Temporal lobe (tissue), 2 donors: ENCODE data around the gene RAB7A.

DNA sequence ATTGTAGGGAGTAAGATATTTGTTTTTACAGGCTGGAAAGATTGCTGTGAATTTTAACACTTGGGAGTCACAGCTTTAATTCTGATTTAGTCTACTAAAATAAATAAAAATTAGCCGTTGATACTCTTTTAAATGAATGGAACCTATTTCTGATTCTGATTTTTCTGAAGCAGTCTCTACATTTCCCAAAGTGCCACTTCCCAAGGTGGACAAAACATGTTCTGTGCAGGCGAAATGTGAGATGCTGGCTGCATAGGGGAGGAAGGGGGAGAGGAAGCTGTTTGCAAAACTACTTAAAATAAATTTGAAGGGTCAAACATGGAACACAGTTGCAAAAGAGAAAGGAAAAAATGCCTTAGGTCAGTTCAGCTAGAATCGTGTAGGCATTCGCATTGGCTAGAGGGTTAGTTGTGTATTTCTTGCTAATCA lies 25.7 kb downstream of the EEFSEC start:
- RAMPAGE, long total RNA = no peak

- RAMPAGE, long total RNA = no peak
These were observed 40.2 kb downstream of the DNAJB8 start for GRCh38 chr3:128426198-128427138.

- RAMPAGE, long total RNA = no peak
These were observed 8.6 kb downstream of the DNAJB8 start for GRCh38 chr3:128457999-128458534.

- RAMPAGE, long total RNA = no peak
These were observed 13.0 kb upstream of the DNAJB8 start for GRCh38 chr3:128479729-128480006.

DNA sequence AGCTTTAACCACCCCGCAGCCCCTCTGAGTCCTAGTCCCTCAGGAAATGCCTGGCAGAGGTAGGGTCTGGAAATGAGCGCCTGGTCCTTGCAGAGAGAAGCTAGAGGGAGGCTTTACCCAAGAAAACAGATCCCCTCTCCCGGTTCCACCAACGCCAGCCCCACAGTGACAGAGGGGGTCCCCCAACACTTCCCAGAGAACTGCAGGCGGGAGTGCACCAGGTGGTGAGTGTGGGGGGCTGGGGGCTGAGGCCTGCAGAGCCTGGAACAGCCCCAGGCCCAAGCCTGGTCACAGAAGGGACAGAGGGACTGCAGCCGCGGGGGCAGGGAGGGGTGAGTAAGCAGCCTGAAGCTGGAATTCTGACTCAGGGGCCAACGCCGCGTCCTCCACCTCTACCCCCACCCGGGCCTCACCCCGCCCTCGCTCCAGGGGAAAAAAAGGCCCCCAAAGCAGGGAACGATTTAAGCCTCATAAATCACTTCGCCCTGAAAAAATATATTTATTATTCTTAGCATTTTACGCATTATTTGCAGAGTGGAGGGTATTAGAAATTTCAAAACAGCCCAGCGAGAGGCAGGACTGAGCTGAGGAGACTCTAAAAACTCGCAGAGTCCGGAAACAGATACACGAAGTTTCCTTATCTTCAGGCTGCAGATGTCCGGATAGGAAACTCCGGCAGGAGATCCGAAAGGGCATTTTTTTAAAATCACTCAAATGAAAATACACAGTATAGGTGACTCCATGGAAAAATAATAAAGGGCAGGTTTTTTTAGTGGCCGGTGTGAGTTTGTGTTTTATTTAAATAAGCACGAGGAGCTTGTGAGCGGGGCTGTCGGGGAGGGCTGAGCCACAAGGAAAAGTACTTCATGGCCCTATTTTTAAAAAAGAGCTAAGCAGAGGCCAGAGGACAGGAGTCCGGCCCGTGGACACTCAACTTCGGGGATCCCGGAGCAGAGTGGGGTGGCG lies 10.0 kb downstream of the GATA2 start:
- RAMPAGE, long total RNA = no peak

GRCh38 chr3:128486419-128487595 lies 6.2 kb downstream of the GATA2 start:
- RAMPAGE, long total RNA = no peak

GRCh38 chr3:128489067-128489469 lies 3.9 kb downstream of the GATA2 start:
- RAMPAGE, long total RNA = no peak

DNA sequence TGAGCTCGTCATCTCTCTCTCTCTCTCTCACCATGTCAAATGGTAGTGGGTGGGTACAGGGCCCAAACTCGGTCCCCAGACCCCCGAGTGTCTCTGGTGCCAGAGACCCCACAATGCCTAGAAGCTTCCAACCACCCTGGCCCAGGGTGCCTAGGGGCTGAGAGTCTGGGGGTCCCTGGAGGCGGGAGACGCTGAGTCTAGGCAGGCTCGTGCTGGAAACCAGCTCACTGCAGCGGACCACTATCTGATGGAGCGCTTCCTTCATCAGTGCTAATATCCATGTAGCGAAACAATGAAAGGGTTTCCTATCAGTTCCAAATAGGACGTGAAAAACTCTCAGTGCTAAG lies 77.2 kb downstream of the RPN1 start:
- RAMPAGE, long total RNA = no peak

- RAMPAGE, long total RNA = no peak
These were observed at the start of gene RAB7A for GRCh38 chr3:128725886-128726542. RAB7A (plus strand) TSS chr3:128726183.

DNA sequence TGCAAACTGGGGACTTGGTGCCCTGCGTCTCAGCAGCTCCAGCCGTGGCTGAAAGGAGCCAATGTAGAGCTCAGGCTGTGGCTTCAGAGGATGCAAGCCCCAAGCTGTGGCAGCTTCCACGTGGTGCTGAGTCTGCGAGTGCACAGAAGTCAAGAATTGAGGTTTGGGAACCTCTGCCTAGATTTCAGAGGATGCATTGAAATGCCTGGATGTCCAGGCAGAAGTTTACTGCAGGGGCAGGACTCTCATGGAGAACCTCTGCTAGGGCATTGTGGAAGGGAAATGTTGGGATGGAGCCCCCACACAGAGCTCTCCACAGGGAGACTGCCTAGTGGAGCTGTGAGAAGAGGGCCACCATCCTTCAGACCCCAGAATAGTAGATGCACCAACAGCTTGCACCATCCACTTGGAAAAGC lies 24.9 kb downstream of the RAB7A start:
- RAMPAGE, long total RNA = no peak

DNA sequence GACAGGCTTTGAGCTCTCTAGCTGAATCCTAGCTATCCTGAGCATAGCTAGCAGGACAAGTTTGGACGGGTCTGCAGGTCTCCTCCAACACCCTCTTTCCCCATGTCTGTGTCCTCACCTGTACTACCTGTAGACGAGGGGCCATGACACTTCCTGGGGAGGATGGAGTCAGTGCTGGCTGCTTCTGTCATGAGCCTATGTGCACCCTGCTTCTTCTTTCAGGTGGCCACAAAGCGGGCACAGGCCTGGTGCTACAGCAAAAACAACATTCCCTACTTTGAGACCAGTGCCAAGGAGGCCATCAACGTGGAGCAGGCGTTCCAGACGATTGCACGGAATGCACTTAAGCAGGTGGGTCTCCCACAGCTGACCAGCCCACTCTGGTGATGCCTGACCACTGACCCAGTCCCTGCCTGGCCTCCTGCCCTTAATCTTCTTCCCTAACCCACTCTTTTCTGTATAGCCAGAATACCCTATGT lies 72.1 kb upstream of the ACAD9 start:
- RAMPAGE, long total RNA = no peak

DNA sequence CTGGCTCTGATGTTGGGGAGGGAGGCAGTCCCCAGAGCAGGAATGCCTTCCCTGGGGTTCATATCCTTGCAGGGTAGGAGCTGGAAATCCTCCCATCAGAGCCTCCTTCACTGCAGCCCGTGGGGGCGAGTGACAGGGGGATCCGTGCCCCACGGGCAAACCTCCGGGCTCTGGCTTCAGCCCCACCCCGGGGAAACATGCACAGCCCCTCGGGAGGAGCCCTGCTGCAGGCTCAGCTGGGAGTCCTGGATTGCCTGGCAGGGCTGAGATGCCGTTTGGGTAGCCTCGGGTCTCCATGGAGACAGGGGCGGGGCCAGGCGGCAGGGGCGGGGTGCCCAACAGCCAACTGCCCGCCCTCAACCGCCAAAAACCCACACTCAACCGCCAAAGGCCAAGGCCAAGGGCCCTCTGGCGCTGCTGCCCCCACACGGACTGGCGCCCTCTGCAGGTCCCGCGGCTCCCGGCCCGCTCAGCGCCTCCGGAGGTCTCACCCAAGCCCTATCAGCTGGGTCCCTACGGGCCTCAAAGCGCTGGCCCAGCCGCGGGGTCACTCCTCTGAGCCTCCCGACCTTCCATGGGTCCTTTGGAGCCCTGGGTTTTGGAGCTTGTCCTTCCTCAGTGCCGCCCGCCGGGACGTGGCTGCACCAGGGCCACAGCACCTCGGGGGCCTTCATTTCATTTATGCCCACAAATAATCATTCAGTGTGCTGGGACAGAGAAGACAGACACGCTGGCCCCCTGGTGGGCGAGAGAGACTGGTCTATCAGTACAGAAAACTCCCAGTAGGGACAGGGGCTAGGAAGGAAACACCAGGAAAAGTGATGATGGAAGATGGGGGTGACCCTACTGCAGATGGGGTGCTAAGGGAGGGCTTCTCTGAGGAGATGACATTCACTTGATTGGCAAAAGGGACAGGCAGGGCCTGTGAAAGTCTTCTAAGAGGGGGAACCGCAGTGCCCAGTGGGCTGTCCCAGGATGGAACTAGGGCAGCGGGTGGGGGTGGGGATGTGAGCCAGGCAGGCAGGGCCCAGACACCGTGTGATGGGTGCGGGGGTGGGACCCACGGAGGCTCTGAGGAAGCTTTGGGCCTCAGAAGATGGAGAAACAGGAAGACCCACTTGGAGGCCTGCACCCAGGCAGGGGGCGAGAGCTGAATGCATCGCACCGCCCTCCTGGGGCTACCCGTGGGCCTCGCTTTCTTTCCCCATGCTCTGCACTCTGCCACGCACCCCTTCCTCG lies 33.4 kb upstream of the ACAD9 start:
- RAMPAGE, long total RNA = no peak

- RAMPAGE, long total RNA = no peak
These were observed 2.8 kb downstream of the RAB43 start for GRCh38 chr3:129118778-129119286.

DNA sequence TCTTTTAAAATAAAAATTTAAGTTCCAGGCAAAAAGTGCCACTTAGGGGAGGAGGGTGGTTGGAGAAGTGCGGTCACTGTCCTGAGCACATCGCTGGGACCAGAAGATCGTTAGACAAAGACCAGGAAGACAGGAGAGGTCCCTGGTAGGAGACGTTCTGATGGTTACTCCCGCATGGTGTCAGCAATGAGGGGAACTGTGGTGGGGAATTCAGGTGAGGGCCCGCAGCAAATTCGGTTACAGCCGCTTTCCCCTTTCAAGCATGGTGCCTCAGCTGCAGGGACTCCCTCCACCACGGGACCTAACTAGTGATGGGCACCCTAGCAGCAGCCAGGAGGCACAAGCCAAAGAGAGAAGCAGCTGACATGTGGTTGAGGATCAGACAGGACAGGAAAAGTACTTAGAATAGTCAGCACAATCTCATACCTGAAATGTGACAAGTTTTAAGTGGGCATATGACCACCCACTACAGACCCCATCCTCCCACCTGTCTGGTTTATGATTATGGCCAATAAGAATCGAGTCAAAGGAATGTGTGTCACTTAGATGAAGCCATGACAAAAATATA lies 1.1 kb upstream of the ISY1 start:
- RAMPAGE, long total RNA = no peak

DNA sequence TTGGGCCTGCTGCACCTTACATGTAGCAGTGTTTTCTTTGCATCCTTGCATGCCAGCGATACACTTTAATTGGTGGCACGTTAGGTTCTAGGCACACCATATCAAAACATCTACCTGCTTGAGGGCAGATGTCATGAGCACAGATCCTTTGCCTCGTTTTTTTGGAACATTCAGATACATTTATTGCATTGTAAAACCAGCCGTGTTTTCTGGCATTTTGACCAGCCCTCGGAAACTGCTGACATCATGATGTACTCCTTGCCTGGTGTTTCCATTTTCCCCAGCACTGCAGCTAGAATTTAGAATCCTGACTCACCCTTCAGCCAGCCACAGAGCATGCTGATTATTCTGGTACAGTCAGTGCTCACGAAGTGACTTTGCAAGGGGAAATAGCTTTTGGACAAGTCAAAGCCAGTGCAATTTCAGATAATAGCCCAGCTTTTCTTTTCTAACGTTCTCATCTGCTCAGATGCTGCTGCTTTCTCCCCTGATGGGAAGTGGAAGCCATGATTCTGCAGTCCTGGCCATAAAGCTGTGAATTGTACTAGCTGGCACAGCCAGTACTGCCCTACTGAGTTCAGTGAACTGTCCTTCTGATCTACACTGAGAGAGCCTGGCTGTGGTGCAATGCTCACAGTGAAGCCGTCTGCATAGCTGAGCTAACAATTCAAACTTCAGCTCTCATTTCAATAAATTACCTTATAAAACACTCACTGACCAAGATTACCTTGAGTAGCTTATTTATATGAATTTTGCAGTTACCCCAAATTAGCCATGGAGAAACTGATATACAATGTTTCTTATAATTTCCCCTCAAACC lies 12.1 kb upstream of the CNBP start:
- RAMPAGE, long total RNA = no peak

- RAMPAGE, long total RNA = no peak
These were observed 3.9 kb upstream of the COPG1 start for GRCh38 chr3:129245299-129246165.

DNA sequence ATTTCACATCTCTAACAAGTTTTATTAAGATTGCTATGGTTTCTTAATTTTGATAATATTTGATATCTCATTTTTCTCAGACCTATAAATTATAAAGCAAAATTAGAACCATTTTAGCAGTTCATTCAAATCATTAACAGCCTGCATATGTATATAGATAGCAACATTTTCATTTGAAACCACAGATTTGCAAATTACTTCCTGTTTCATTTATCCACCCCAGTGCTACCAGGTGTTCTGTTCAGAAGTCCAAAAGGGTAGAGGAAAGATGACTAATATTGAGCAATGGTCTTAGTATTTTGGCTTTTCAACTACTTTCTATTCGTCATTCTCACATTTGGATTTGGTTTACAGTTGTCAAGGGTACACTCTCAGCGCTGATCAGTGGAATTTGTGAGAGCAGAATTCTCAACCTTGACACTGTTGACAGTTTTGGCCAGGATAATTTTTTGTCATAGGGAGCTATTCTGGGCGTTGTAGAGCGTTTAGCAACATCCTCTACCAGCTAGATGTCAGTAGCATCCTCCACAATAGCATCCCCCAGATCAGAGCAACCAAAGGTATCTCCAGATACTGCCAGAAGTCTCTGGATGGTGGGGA lies 4.0 kb downstream of the HMCES start:
- RAMPAGE, long total RNA = no peak

- RAMPAGE, long total RNA = no peak
These were observed 31.3 kb downstream of the EFCAB12 start for GRCh38 chr3:129397230-129397459.

DNA sequence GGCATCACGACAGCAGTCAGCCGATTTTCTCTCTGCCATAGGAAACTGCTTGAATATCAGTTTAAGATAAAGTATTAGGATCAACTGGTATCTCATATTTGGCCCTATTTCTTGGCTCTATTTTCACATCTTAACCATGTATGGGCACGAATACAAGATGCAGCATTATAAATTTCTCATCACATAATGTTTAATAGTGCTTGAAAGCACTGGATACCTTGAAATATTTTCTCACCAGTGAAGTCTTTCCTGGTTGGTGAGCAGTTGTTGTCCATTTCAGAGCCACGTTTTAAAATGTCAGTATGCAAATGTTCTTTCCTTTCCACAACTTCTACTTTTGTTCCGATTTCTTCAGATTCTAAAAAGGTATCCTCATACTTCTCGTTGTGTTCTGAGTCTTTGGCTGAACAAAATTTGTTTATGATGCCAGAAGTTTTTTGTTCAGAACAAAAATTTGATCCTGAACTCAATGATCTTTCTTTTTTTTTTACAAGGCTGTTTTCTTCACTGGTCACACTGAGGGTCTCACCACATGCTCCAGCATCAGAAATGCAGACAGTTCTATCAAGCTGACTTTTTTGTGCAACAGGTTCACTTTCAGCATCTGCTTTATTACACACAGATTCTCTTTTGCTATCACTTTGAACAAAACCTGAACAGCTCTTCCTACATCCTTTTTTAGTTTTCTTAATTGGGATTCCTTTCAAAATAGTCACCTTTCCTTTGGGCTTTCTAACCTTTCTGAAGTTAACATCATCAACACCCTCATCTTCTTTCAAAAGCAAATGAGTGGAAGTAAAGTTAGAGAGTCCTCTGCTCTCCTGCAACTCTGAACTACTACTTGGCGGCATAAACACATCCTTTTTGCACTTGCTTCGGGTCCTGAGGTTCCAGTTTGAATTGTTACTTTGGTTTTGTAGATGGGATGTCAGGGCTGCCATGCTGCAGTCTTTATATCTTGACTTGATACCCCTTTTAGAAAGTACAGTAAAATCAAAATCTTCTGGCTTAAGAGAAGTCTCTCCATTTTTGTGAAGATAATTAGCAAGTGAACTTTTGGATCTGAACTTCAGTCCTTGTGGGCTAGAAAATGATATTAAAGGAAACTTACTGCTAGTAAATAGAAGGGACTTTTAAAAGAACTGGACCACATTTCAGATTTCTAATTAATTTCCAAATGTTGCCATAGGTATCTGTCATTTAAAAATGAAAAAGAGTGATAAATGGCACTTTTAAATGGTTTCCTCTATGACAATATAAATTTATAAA lies 3.1 kb downstream of the MBD4 start:
- RAMPAGE, long total RNA = no peak

DNA sequence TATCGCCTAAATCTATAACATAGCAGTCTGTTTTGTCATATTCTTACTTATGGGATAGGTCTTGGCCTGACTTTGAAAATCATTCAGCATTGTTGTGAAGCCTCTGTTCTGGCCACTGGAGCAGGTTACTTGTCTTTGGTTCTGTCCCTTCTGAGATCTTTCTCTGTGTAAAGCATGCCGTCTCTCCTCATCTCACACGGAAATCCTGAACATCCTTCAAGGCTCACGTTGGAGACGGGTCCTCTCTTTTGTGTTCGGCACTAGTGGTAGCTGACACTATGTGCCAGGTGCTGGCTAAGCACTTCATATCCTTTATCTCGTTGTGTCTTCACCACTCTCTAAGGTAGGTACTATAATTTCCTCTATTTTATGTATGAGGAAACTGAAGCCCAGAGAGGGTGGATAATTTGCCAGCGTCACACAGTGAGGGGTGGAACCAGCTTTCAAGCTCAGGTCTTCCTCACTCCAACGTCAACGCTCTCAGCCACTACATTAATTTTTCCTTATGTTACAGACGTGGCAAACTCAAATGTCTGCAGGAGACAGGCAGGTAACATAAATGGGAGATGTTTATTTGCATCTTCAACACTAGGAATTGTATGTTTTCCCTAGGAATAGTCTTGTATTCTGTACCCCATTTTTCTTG lies 1.2 kb downstream of the IFT122 start:
- RAMPAGE, long total RNA = no peak